Measurements from ENCODE around the genes SPATA6L, INSL6 and RANBP6.

- PRO-cap: no peak
These were observed 216.1 kb downstream of the GLIS3 start for GRCh38 chr9:4083782-4084110.

- PRO-cap: no peak
These were observed 79.1 kb upstream of the PLPP6 start for GRCh38 chr9:4582876-4583581.

DNA sequence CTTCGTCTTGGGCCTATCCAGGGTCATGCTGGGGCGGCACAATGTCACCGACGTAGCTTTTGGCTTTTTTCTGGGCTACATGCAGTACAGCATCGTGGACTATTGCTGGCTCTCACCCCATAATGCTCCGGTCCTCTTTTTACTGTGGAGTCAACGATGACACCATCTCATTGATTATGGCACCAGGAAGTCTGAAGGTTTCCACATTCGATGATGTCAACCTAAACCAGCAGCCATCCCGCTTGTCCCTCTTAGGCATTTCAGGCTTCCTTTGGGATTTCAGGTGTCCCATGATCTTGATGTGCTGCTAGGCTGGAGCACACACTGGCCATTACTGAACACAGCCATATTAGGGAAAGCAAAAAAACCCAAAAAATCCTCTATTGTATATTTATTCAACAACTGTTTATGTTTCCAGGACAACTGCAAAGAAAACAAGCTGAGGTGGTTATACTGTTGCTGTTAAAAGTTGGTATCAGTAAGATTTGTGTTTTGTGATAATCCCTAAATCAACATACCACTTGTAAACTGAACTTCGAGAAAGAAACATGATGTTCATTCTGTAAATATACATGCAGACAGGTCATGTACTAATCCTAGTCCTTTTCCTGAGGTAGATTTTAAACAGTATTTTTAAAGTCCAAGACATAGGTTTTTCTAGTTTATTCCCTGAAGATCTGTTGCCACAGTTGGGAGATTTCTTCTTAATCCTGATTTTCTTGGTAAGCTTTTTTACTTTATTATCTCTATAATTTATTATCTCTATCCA is 1.2 kb downstream of the PLPP6 start:
- PRO-cap: bidirectional peak, plus-strand start at position 206 of the sequence, minus-strand start at position 124 of the sequence

- PRO-cap: bidirectional peak, plus-strand start at chr9:4666502, minus-strand start at chr9:4666412
These were observed at the start of gene SPATA6L for GRCh38 chr9:4665957-4666872. Gene SPATA6L, minus strand, starts transcription at chr9:4666480.

- PRO-cap: no peak
These were observed 9.4 kb downstream of the AK3 start for GRCh38 chr9:4731415-4732275.

- PRO-cap: no peak
These were observed 5.5 kb downstream of the RCL1 start for GRCh38 chr9:4798209-4798733.

DNA sequence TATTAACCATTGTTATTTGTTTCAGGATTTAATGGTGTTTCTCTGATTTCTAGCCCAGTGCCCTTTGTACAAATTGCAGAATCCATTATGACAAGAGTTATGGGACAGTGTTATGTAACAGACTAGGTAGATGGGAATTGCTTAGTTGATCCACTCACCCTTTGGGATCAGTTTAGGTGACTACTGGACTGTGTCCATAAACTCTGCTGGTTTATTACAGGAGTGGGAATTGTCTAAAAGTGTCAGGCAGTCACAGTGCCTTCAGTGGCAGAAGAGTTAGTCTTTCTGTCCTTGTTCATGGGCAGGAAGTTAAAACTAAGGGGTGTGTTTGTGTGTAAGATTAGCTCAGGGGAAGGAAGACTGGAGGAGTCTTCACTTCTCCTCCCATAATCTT is 29.3 kb downstream of the RCL1 start:
- PRO-cap: no peak

GRCh38 chr9:5185450-5185912 is at the start of gene INSL6:
Gene INSL6, minus strand, starts transcription at chr9:5185639.
- PRO-cap: no peak

DNA sequence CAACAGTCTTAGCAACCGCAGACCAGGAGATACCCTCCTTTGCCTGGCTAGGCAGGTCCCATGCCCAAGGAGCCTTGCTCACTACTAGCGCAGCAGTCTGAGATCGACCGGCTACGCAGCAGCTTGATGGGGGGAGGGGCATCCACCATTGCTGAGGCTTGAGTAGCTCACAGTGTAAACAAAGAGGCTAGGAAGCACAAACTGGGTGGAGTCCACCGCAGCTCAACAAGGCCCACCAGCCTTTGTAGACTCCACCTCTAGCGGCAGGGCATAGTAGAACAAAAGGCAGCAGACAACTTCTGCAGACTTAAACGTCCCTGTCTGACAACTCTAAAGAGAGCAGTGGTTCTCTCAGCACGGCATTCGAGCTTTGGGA is 12.5 kb downstream of the RLN1 start:
- PRO-cap: no peak

DNA sequence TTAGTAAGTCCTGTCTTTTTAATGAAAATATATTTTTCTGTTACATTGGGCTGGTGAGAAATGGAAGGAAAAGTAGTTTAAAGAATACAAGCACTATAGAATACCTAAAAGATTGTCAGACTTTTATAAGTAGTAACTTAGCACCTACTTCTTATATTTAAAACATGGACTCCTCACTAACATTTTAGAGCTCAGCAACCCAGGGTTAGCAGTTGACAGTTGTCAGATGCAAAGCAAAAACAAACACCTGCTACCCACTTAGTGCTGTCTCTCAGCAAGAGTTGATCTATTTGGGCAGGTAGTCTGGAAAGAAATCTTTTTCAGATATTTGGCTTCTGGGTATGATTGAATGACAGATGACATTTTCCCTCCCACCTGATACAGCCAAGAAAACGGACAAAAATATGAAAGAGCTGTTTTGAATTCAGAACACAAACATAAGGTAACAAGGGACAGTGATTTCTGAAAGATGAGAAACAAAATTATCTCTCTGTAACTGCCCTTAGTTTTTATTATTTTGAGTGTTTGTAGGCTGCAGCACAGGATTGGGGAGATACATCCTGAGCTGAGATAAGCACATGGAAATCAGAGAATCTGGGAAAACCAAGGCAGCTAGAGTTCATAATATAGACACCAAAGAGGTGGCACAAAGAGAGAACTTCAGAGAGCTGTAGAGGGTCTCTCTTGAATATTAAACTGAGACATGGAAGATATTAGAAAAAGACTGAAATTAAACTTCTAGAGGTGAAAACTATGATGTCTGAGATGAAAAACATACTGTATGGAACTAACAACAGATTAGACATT is 96.8 kb downstream of the ERMP1 start:
- PRO-cap: no peak

GRCh38 chr9:5843569-5844371 is 10.9 kb upstream of the ERMP1 start:
- PRO-cap: no peak

DNA sequence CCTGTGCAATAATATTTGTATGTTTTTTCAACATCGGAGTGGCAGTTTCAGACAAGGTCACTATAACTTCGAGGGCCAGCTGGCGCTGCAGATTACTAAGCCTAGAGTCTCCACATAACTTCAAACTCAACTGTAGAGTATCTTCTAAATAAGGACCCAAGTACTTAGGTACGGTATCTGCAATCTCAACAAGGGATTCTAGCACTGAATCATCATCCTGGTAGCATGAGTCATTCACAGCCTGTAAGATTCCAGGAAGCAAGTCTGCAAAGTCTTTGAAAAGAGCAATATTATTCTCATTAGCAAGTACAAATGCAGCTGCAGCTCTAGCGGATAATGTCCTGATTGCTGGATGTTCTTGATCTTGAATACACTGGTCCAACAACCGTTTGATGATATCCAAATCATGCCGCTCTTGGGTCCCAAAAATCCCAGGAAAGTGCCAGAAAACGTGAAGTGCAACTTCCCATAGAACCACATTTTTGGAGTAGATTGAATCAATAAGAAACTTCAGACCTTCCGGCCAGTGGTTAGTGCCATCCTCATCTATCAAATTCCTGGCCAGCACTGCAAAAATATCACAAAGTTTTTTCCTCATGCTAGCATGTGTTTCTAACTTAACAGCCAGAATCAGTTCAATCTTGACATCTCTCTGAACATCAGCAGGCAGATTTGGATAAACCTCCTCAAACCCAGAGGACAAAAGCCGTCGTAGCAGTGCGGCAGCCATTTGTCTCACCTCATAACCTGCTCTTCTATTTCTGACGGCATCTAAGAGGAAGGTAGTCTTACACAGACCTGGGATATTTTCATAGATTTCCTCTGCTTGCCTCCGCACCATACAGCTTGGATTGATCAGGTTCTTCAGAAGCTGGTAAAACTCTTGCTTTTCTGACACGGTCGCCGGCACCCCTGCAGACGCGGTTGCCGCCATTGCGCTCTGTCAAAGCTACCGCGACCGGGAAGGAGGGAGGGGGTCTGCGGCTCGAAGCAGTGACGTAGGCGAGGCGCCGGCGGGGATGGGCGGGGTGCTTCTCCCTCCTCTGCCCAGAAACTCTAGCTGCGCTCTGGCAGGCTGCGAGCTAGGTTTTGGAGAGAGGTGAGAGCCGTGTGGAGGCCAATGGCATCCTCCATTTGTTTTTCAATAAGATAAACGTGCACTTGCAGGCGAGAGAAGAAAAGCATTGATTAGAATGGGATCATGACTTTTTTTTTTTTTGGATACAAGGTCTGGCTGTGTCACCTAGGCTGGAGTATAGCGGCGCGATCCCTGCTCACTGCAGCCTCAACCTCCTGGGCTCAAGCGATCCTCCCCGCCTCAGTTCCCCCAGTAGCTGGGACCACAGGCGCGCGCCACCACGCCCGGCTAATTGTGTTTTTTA is at the start of gene RANBP6:
RANBP6 (minus strand) TSS at position 951 of the 1,382 bp plus-strand sequence.
- PRO-cap: bidirectional peak, plus-strand start at position 1,085 of the sequence, minus-strand start at position 925 of the sequence

DNA sequence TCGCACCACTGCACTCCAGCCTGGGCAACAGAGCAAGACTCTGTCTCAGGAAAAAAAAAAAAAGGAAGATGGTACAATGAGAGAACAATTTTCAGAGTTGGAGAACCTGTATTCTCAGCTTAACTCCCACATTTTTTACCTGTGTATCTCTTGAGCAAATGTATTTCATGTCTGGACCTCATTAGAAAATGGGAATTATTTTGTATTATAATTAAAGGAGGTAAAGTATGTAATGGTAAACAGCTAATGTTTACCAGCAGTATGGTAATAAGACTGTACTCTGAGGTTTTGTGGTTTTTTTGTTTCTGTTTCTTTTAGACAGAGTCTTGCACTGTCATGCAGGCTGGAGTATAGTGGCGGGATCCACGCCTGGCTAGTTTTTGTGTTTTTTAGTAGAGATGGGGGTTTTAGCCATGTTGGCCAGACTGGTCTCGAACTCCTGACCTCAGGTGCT is 16.1 kb downstream of the UHRF2 start:
- PRO-cap: no peak

DNA sequence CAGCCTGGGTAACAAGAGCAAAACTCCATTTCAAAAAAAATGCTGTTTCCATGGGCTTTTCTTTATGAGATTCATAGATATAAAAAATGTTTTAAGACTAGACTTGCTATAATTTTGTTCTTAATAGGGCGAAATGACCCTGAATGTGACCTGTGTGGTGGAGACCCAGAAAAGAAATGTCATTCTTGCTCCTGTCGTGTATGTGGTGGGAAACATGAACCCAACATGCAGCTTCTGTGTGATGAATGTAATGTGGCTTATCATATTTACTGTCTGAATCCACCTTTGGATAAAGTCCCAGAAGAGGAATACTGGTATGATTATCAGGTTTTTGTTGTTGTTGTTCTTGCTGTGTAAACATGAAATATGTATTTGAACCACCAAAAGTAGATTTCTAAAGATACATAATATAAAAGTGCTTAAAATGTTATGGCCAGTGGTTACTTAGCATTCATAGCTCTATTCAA is 64.5 kb downstream of the UHRF2 start:
- PRO-cap: no peak

DNA sequence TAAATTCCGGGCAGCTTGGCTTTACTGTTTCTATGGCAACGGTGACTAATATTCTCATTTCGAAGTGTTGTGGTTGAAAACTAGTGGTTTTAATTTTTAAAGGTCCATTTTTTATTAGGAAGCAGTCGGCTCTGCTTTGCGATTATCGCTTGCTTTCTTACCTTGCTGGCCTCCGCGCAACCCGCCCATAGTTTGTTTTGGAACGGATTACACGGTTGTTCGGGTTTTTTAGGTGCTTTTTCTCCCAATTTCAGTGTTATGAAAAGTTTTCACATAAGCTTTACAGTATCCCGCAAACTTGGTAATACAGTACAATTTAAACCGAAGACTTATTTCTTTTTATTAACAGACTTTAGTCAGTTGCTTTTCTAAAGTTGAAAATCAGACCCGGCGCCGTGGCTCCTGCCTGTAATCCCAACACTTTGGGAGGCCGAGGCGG is 1.5 kb downstream of the KDM4C start:
- PRO-cap: no peak

DNA sequence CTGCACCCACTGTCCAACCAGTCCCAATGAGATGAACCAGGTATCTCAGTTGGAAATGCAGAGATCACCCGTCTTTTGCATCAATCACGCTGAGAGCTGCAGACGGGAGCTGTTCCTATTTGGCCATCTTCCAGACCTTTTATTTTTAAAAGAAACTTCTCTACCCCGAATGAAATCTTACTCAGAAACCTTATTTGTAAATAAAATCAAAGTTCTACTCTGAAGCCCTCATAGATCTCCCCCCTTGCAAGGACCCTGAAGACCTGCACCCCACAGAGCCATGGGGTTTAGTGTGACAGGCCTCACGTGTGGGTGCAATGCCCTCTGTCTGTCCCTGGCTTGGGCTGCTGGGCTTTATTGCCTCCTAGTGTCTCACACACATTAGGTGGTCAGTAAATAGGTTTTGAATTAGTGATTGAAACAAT is 403.6 kb downstream of the KDM4C start:
- PRO-cap: no peak

DNA sequence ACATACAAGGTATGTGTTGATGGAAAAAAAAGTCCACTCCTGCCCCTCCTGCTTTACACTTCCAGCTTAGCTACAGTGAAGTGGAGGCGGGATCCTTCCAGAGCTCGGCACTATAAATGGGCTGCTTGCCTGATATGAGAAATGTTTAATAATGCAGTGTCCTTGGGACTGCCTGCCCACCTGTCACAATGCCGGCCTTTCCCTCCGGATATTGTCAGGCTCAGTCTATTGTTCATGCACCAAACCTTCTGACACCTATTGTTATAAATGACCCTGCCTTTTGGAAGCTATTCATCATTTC is 146.4 kb downstream of the DMAC1 start:
- PRO-cap: no peak

DNA sequence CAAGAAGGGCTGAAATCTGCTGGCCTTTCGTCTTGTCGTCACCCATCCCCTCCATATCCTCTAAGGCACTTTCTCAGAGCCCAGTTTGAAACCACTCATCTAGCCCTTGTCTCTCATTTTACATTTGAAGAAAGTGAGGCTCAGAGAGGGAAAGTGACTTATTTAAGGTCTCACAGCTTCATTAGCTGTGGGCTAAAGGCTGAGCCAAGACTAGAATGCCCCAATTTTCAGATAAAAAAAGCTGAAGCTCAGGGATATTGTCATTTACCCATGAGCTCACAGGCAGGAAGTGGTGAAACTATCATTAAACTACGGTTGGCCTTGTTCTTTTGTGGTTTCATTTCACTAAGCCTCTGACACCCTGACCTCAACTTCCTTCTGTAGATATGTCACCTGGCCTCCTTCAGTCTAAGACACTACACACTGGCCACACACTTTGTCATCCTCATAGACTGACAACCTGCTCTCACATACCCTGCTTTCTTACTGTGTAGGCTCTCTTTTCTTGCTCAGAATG is 176.7 kb upstream of the DMAC1 start:
- PRO-cap: no peak

DNA sequence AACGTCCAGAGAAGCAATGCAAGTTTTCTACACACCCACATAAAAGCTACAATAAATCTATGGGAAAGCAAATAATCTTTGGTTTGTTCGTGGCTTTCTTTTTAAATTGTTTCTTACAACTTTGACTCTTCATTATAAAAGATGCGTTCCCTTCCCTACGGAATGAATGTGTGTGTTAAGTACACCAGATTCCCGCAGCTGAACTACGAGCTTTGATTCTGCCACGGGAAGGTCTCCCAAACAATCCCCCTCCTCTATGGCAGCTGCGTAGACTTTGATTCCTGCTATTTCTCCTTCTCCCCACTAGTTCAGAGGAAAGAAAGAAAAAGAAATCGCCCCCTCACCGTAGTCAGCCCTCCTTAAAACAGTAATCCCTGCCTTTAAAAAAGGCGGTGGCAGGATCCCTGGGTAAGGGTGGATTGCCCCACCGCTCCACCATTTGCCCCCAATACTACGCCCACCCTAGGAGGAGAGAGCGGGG is 1057.3 kb upstream of the DMAC1 start:
- PRO-cap: no peak

- PRO-cap: no peak
These were observed 515 bp downstream of the LURAP1L start for GRCh38 chr9:12775431-12775639.